Foreskin keratinocyte (primary cell): ENCODE measurements around the gene ELL2.

DNA sequence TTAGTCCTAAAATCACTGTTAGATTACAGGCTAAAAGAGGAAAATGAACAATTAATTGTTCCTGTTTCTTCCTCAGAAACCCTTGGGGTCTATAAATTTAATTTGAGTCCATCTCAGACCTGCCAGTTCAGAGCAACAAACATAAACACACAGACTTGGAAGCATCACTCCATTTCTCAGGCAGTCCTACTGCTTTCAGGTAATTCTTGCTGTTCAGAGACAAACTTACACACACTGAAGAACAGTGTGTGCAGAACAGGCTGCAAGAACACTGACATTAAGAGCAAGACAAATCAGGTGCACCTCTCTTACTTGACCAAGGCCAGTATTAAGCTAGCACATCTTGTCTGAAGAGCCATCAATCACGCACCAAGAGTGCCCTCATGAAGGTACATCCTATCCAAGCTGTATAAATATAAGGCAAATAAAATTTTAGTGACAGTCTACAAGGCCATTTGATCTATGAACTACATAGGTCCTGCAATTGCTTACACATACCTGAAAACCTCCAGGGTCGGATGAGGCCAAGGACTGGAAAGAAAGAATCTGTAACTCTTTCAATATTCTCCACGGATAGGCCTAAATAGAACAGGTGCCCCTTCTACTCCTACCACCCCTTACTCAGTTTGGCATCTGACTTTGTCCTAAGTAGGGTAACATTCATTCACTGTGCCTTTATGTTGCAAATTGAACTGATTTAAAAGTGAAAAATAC, 250.4 kb upstream of the FAM172A start:
- RAMPAGE, total RNA, result no peak

GRCh38 chr5:94568806-94569233, 49.6 kb downstream of the KIAA0825 start:
- RAMPAGE, total RNA, result no peak

DNA sequence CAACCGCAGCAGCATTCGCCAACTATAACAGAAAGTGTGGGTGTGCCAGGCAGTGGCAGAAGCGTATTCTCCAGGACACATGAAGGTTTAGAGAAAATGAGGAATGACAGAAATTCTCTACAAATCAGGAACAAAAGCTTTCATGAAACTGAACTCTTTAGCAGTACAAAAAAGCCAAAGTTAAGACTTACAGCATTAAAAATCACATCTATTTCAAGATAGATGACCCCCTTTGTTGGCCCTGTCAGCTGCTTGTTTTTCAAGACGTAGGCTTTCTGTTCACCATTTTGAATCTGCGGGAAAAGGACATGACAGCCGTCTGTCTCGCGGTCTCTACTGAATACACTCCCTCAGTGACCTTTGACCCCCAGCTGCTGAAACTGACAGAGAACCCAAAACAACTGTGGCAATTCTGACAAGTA, 252.2 kb downstream of the SLF1 start:
- RAMPAGE, total RNA, result no peak

DNA sequence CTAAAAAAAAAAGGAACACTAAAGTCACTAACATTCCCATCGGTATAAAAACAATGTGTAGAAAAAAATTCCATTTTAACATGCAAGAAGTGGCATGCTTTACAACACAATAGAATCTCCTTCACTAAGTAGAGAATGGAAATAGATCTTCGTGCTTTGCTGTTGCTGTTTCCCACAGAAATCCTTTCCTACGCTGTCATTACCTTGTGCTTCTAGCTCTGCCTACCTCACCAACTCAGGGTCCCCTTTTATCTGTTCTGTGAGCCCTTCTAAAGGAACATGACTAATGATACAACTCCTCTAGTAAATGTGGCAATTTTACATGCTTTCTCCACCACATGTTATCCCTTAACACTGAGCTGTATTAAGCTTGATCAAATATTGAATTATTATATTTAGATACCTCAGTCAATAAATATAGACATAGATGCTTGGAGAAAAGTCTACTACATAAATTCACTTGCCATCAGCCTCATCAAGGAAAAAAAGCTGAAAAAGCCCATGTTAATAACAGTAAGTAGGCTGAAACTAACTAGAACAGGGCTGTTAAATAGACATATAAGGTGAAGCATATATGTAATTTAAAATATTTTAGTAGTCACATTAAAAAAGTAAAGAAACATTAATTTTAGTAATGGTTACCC, 202.8 kb downstream of the MCTP1 start:
- RAMPAGE, total RNA, result no peak

GRCh38 chr5:95138344-95138868, 146.5 kb downstream of the MCTP1 start:
- RAMPAGE, total RNA, result no peak

DNA sequence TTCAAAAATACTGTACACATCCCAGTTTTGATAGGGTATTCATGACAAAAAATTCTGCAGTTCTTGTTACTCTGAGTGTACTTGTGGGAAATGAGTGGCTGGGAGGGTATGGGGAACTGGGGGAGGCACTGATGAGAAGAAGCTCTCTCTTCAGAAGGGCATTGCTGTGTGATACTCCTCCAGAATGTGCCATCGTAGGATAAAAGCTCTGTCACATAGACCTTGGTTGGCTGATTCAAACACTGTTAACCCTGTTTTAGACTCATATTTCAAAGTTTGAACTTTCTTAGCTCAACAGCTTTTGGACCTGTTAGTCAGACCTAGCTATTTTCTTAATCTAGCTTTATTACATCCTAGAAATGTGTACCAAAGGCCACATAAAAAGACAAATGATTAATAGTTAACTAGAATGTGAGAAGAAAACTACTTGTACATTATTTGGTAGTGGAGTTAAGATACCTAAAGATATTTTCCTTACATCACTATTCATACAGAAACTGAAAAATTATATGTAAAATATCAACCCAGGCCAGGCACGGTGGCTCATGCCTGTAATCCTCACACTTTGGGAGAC, 4.2 kb downstream of the RHOBTB3 start:
- RAMPAGE, total RNA, result no peak

DNA sequence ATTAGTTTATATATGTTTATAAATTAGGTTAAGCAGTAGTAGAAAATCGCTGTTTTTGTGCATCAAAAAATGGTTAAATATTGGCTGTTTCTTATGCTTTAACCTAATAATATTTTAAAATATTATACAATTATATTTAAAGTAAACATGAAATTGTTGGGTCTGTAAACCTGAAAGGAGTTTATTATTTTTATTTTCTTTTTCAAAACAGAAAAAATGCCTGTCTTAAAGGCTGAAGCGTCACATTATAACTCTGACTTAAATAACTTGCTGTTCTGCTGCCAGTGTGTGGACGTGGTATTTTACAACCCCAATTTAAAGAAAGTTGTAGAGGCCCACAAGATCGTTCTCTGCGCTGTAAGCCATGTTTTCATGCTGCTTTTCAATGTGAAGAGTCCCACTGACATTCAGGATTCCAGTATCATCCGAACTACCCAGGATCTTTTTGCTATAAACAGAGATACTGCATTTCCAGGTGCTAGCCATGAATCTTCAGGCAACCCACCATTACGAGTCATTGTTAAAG, 24.1 kb downstream of the RHOBTB3 start:
- RAMPAGE, total RNA, result no peak

- RAMPAGE, total RNA, result no peak
Measured at GRCh38 chr5:95780310-95780876, 42.1 kb downstream of the GLRX start.

- RAMPAGE, total RNA, result no peak
Measured at GRCh38 chr5:95783514-95784294, 38.8 kb downstream of the GLRX start.

DNA sequence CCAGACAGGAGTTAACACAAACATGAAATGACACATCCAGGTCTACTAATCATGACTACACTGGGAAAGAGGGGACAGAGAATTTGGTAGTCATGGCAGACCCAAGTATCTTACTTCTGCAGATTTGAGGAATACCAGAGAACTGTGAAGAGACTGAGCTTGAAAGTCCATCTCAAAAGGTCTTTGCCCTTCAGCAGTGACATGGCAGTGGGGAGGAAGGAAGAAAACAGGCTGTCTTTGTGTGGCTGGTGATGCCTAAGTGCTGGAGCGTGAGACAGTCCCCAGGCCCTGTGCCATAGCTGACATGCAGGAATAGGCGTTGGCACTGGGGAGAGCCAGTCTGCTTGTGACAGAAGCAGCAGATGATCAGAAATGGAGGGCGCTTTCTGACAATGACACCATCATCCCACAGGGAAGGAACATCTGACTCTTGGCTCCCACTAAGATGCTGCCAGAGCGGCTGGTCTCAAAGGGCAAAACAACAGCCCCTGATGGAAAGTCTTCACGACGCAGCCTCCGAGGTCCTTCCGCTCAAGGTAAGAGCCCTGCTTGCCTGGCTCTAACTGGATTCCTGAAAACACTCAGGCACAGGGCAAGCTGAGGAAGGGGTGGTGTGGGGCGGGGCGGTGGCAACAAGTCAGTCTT, 15.5 kb upstream of the GLRX start:
- RAMPAGE, total RNA, result no peak

DNA sequence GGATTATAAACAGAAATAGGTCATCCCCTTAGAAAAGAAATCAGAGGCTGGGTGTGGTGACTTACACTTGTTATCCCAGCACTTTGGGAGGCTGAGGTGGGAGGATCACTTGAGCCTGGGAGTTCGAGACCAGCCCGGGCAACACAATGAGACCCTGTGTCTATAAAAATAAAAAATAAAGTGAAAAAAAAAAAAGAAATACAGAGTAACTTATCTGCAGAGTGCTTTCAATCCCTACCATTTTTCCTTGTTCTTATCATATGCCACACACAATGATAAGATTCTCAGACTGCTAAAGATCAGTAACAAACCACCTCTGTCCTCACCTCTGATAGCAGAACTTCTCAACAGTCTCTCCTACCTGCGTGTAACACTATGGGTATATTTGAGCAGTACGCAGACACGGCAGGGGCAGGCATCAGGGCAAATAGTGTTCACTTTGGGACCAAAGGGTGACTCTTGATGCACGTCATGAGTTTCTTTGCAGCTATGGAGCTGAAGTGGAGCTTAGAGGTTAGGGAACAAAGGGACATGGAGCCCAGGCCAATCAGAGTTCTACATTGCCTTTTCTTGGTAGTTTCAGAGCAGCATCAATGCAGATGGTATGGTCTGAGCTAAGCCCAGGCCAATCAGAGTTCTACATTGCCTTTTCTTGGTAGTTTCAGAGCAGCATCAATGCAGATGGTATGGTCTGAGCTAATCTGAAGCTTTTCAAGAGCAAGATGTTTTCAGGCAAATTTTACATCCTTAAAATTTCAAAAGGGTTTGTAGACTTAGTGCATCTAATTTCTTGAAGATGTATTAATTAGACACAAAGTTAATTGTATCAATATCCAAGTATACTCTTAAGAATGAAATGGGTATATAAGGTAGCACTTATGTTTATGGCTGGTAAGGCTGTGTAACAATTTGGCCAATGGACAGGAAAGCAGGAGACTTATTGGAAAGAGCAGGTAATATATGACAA, 38.3 kb downstream of the ELL2 start:
- RAMPAGE, total RNA, result no peak

DNA sequence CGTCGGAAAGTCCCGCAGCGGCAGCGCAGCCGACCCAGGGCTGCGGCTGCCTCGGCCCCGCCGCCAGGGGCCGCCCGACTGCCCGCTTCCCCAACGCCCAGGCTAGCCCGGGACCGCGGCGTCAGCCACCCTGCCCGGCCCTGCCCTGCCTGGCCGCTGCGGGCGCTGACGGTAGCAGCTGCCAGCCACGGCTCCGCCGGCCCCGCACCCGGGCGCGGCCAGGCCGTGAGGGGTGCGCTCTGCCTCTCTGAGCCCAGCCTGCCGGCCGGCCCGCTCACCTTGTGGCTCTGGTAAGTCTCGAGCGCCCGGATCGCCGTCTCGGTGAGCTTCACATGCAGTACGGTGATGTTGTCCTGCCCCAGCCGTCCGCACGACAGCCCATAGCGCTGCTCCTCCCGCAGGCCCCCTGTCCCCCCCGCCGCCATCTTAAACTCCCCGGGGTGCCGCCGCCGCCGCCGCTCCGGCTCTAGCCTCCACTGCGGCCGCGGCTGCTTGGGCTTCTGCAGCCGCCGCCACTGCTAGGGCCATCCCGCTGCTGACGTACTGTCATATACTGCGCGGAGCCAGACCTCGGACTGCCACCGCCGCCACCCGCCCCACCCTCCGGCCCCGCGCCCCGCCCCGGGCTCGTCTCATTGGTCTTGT, at the start of gene ELL2:
TSS of gene ELL2 (minus strand) at position 555 of the 645 bp plus-strand sequence.
- RAMPAGE, total RNA, result start-site peak on the minus strand centred at position 548 of the sequence, 23 bp wide, 67 and 92 reads in 2 replicates

GRCh38 chr5:96117893-96118412, 156.3 kb upstream of the ELL2 start:
- RAMPAGE, total RNA, result no peak

GRCh38 chr5:96199552-96200094, 233.4 kb downstream of the PCSK1 start:
- RAMPAGE, total RNA, result no peak

GRCh38 chr5:96214621-96215295, 218.3 kb downstream of the PCSK1 start:
- RAMPAGE, total RNA, result no peak

GRCh38 chr5:96288063-96288541, 144.9 kb downstream of the PCSK1 start:
- RAMPAGE, total RNA, result no peak

GRCh38 chr5:96297128-96297686, 135.8 kb downstream of the PCSK1 start:
- RAMPAGE, total RNA, result no peak

DNA sequence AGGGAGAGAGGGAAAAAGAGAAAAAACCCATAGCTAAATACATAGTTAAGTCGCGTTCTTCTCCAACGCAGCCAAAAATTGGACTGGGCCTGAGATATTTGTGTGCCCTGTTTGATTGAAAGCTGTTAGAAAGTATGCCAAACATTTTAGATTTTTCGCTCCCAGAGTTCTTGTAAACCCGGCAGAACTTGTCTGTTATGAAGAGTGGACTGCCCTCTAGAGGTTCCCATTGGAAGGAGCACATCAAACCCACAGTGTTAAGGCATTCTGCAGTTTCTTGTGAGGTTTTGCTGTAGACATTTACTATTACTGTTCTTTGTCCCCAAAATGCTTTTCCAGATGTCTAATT, 96.7 kb downstream of the PCSK1 start:
- RAMPAGE, total RNA, result no peak

DNA sequence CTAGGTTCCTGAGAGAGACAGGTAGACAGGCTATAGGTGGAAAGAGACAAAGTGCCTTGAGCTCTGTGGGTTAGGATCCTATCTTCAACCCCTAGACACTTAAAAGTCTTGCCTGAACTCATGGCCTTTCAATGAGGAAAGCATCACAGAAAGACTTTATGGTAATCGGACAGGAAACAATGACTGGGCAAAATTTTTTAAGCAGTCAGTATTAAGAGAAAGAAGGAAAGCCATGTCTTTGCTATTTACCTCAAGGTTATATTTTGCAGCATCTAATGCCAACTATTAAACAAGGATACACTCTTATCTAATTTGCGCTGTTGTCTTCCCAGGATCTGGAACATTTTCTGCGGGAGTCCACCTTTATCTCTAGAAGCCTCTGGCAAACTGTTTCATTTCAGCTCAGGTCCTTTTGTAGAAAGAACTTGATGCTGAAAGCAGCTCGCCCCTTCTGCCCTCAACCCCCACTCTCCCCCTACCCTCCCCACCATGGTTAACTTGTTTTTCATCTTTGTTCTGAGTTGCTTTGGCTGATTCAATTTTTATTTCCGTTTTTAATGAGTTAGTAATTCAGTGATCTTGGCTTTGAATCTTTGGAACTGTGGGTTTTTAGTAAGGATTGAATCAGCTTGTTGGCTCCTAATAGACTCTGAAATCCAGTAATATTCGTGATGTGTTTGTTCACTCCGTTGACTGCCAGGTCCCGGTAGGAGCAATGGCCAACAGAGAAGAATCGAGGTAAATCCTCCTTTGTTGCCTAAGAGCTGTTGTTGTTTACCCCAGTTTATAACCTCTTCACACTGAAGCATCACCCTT, 93.0 kb downstream of the PCSK1 start:
- RAMPAGE, total RNA, result no peak

DNA sequence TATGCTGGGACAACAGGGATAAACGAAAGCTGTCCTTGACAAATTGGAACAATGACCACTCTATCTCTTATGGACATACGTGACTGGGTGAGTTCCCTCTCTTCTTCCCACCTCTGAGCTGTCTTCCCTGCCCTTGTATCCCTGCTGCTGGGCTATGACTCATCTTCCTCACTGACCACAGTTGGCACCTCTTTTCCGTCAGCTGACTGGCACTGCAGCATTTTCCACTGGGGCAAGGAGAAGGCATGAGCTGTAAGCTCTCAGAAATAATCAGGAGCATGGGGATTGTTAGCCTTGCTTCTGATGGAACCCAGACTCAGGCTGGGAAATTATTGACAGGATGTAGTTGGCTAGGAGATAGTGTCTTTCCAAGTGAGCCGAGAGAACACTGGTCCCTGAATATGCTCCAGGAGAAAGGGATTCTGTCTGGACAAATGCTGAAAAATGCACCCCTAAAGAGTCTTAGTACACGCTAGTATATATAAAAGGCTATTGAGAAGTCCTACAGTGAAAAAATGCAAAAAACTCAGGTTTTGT, 48.6 kb downstream of the PCSK1 start:
- RAMPAGE, total RNA, result no peak